AG08470 (cell line): ENCODE measurements around a stretch of chr7.

DNA sequence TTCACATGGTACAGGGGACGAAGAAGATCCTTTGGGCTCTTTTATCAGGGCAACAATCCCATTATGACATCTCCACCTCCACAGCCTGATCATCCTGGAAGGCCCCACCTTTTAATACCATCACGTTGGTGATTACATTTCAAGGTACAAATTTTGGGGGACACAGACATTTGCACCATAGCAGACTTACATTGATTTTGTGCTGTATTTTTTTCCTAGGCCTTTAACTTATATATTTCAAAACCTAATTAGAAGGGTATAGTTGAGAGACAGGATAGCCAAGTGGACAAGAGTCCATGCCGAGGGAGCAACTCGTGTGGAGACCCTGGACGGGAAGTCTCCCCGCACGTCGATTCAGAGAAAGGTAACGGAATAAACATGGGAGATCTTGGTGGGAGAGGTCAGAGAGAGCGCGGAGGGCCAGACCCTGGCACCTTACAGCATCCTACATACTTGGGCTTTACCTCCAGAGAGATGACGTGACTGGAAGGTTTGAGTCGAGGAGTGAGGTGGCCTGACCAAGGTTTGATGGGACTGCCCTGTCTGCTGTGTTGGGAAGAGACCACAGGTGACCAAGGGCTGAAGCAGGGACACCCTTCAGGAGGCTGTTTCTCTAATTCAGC is 123.5 kb upstream of the DPP6 start:
- RRBS = no CpG with 5 or more reads among the region's 13 CpGs

DNA sequence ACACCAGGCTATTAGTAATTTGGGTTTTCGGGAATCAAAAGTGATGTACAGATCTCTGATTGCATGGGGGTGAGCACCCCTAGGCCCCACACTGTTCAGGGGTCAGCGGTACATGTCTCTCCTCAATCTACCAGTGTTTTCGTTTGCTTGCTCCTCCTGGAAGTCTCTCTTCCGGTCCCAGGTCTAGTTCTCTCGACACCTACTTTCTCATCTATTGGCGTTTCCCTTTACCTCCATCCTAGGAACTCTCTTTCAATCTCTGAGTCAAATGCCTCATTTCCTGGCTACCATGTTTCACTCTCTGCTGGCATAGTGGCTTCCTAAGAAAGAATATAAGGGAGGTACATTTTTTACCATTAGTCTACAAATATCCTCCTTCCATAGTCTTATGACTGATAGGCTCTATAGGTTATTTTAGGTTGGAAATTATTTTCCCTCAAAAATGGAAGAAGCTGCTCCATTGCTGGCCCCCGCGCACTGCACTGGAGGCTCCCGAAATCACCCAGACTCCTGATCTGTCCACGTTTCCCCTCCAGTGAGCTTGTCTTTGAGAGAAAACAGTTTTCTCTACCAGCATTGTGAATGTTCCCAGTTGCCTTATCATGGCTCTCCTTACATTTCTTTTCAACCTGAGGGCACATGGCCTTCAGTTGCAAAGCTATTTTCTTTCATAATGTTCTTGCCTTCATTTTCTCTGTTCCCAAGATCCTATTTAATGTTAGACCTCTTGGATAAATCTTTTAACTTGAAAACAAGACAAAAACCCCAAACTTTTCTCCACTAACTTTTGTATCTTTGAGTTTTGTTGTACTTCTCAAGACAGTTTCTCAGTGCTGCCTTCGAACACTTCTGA is 36.9 kb downstream of the PAXIP1 start:
- RRBS = no CpG with 5 or more reads among the region's 11 CpGs

DNA sequence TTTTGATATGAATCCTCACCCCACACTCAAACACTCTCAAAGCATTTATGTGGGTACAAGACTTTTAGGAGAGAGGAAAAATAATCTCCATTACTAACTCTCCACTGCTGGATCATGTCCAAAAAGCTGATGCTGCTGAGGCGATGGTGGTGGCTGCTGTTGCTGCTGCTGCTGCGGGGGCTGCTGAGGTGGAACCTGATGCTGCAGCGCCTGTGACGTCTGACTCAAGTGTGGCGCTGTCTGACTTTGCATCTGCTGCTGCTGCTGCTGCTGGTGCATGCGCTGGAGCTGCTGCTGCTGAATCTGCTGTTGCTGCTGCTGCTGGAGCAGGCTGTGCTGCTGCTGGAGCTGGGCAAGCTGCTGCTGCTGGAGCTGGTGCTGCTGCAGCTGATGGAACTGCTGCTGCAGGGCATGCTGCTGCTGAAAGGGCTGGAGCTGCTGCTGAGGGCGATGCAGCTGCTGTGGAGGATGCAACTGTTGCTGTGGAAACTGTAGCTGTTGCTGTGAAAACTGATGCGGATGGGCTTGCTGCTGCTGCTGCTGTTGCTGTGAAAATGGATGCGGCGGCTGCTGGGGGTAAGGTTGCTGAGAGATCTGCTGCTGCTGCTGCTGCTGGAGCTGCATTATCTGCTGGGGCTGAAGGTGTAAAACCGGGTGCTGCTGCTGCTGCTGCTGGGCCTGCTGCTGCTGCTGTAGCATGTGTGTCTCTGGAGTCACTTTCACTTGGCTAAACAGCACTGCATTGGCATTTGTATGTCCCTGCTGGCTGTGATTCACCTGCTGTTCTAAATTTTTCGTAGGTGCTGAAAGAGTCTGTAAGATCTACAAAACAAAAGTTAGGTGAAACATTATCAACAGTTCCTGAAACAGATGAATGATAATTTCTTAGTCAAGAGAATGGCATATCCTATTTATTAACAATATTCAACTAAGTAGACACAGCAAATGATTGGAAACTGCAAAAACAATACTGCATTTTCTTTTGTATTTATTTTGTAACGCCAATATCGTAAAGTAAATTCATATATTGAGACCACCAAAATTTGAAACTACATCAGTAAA is 34.3 kb downstream of the PAXIP1 start:
- RRBS = no CpG with 5 or more reads among the region's 14 CpGs

GRCh38 chr7:155070448-155070795 is 298 bp downstream of the HTR5A start:
- RRBS = no CpG with 5 or more reads among the region's 17 CpGs

- RRBS = 80% methylated on average over 10 of the region's 21 CpGs
Measured at GRCh38 chr7:155198129-155198785, 99.4 kb upstream of the INSIG1 start.

- RRBS = no CpG with 5 or more reads among the region's 11 CpGs
Measured at GRCh38 chr7:155224197-155224848, 73.4 kb upstream of the INSIG1 start.

DNA sequence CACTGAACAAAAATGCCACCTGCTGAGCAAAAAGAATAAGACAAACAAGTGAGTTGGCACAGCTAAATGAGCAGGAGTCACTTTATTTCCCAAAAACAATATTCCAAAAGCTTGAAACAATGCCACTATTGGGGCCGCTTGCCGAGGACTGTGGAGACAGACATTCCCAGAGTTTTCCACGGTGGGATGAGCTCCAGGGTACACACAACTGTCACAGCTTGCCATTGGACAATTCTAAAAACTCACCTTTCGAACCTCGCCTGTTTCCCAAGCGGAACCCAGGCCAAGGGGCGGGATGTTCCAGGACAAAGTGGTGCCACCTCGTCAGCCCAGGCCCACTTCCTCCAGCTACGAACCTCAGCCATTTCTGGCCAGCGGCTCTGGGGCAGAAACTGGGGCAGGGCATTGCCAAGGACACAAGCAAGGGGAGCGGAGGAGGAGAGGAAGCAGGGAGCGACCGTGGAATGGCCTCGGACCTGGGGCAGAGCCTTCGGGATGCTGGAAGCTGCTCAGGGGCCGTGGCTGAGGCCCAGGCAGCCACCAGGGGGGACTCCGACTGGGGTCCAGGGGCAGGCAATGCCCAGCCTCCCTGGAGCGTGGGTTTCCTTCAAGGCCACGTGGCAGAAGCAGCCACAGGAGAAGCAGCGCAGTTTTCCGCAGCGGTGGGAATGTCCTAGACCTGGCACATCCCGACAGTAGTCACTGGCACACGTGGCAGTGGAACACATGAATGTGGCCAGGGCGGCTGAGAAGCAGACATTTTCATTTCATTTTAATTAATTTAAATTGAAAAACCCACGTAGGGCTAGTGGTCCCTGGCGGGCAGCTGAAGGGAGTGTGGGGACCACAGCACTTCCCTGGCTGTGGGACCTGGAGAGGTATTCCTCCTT is 44.6 kb upstream of the INSIG1 start:
- RRBS = no CpG with 5 or more reads among the region's 27 CpGs

- RRBS = no CpG with 5 or more reads among the region's 10 CpGs
Measured at GRCh38 chr7:155266362-155266825, 31.3 kb upstream of the INSIG1 start.

DNA sequence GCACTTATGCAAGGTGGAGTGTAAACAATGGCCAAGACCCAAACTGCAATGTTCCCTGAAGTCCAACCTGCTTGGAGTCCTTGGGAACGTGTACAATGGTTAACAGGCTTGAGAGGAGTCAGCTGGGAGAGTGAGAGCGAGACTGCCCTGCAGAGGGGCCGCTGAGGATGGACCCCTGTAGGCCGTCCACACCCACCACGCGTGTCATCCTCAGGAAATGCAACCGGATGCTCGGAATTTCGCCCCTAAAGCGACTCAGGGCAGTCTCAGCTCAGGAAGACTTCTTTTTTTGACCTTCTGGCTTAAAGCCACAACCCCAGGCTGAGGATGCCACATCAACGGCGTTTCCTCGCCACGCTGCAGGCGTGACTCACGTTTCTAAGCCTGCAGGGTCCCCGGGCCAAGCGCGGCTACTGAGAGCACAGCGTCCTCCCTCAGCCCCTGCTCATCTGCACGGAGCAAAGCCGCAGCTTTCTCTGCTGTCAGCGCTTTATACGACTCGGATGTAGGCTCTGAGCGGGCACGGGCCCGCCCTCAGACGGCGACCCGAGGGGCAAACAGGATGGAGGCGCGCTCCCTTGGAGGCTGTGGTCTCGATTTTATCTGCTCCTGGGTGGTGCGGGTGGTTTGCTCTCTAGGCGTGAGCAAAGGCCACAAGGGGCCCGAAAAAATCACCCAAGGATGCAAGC is 877 bp upstream of the INSIG1 start:
- RRBS = no CpG with 5 or more reads among the region's 37 CpGs

DNA sequence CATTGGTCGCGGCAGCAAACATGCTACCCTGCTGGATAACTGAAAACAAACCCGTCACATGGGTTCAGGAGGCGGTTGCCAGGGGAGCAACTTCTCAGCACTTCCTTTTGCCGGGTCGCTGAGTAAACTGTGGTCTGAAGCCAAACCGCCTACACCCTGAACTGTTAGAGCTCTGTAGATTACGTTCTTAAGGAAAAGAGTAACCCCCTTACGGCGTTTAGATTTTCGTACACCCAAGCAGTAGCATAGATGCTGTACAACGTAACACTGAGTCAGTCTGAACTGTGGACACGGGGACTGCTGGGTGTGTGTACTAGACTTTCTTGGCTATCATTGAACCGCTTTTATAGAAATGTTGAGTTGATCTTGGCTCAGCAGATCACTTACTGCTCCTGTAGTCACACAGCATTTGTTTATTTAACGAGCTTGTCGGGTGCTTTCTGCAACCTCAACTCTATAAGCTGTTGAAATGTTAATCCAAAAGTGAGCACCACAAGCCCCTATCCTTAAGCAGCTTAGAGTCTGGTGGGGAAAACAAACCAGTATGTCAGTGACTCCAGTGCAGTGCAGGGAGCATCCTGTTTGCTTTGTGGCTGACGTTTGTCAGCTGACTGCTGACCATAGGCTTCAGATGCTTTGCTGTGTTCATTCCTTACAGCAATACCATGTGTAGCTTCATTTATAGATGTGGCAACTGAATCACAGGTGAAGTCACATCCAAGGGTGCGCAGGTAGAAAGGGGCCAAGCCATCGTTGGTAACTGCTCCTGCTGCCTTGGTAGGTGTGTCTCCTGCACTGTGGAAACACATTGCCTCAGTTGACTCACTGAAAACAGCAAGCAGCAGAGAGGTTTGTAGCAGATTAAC is 1.6 kb downstream of the INSIG1 start:
- RRBS = no CpG with 5 or more reads among the region's 19 CpGs

- RRBS = 12% methylated on average over 9 of the region's 50 CpGs
Measured at GRCh38 chr7:155468244-155468968, 10.5 kb downstream of the EN2 start.

- RRBS = no CpG with 5 or more reads among the region's 16 CpGs
Measured at GRCh38 chr7:155713643-155714565, 69.4 kb downstream of the RBM33 start.

- RRBS = no CpG with 5 or more reads among the region's 6 CpGs
Measured at GRCh38 chr7:155730077-155730771, 82.0 kb downstream of the SHH start.

GRCh38 chr7:155732579-155733048 is 79.6 kb downstream of the SHH start:
- RRBS = no CpG with 5 or more reads among the region's 5 CpGs

DNA sequence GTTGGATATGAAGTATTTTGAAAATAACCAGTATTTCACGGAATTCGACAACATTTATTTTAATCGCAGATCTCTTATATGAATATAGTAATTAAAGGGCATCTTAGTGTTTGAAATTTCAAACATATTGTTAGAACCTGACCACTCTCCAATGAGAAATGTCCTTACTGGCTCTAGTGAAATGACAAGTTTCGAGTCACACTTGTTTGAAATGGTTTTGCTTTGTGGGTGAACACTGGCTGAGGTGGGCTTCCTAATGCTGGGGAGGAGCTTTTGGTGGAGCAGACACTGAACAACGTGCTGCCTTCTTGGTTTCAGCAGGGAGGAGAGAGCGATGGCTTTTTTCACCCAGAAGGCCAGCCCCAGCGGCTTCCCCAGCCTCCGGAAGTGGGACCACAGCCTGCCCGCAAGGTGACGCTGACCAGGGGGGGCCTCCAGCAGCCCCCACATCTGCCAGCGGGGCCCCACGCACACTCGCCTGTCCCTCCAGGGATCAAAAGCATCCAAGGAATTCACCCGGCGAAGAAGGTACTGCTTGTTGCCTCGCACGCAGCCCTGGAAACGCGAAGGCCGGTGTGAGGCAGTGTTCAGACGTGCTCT is 48.7 kb downstream of the SHH start:
- RRBS = 94% methylated on average over 7 of the region's 21 CpGs

GRCh38 chr7:155815235-155815739 is 3.0 kb upstream of the SHH start:
- RRBS = 6% methylated on average over 5 of the region's 17 CpGs

DNA sequence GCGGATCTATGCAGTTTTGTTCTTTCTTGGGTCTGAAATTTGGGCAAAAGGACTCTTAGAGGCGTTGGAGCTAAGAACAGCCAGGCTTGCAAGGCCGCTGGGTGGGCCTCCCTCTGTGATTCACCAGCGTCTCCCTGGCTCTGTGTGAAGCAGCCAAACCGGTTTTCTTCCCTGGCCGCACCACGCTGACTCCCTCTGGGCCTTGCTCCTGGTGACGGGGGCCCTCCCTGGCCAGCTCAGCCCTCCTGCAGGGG is 109.7 kb upstream of the SHH start:
- RRBS = no CpG with 5 or more reads among the region's 8 CpGs

DNA sequence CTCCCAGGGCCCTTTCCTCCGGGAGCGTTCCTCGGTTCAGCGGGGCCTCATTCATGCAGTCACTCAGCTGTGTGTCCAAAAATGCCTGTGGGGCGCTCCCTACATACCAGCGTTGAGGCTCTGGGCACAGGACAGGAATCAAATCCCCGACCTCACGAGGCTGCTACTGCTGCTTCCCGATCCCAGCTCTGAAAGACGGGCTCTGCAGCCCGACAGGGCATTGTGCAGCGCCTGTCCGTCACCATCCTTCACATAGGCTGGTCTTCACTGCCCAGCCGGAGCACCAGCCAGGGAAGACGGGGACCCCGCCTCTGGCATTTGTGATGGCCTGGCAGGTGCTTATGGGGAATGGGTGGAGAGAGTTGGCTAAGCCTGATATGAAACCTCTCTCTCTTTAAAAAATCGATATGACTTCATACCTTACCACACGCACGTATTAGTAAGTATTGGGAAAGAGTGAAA is 110.0 kb upstream of the SHH start:
- RRBS = 19% methylated on average over 1 of the region's 19 CpGs

DNA sequence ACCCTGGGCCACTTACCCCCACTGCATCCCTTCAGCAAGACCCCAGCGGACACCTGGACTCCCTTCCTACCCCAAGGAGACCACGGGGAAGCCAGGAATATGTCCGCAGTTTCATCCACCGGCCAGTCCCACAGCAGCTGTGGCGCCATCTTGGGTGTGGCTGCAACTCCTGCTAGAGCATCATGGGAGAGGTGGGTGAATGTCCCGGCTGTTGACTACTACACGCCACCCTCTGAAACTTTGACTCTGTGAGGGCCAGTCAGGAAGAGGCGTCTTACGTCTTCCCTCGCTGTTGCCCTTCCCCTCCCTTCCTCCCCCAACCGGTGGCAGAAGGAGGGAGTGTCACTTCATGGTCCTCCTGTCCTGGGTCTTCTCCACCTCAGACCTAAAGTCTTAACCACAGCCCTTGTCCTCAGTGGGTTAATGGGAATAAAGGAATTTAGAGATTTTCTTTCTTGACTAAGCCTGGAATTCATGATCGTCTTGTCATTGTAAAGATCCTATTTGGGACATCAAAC is 238.2 kb upstream of the RNF32 start:
- RRBS = 61% methylated on average over 5 of the region's 12 CpGs

DNA sequence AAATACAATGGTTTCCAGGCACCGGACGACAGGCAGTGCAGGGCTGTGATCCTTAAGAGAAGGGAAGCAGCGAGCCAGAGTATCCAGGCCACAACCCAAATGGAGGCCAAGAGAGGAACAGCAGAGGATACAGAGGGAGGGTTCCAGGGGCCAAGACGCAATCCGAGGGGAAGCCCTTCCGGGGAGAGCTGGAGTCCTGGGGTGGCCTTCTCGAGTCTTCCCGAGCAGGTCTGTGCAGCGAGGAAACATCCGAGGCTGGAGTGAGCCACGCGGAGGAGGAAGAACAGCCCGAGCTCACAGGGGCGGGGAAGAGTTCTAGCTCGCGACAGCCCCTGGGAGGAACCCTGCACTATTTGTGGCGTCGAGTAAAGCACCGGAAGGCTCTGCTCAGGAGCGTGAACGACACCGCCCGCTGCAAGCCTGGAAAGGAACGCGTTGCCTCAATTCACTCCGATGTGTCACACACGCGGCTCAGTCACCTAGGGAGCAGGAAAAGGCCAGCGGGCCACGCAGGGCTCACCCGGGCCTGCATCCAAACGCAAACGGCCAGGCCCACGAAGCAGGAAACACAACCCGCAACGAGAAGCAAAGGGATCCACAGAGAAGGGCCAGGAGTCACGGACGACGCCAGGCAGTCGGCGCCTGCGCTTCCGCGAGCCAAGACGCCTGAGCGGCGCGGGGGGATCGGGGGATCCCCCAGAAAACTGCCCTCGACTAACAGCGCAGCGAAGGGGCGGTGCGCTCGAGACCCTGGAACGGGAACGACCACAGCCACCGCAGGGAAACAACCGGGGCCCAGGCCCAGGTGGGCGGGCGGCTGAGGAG is 833 bp upstream of the RNF32 start:
- RRBS = 2% methylated on average over 3 of the region's 61 CpGs